ENCODE measurements around a stretch of chr15.

GRCh38 chr15:50423224-50423712 lies 937 bp upstream of the USP8 start:
- RRBS = no CpG with 5 or more reads among the region's 15 CpGs

- RRBS = no CpG with 5 or more reads among the region's 12 CpGs
These were observed 18.8 kb upstream of the AP4E1 start for GRCh38 chr15:50889704-50890117.

DNA sequence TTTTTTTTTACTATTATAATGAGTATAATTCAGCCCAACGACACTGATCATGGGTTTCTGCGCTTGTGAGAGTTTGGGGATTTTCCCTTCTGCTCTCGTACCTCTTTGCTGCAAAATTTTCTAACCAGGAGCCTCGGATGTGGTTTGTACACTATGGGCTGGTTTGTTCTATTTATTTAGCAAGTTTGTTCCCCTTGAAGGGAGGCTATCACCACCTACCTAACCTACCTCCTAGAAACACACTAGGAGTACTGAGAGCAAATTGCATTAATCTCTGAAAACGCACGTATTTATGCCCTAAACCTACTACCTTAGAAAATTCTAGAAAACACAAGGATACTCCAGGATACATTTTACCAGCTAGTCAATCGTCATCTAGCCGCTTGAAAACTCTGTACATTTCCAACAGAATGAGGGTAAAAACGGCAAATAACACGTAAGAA lies 1.2 kb upstream of the AP4E1 start:
- RRBS = no CpG with 5 or more reads among the region's 10 CpGs

DNA sequence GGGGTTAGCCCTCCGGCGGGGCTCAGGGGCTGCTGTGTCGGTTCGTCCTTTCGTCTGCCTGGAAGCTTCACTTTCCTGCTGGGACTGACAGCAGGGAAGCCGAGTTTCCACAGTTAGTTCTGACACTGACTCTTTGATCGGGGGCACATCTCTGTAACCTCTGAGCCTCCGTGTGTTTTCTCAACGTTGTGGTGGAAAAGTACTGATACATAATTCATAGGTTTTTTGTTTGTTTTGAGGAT lies 459 bp downstream of the AP4E1 start:
- RRBS = no CpG with 5 or more reads among the region's 9 CpGs

- RRBS = no CpG with 5 or more reads among the region's 7 CpGs
These were observed 19.4 kb downstream of the TNFAIP8L3 start for GRCh38 chr15:51075130-51075882.

GRCh38 chr15:51104368-51105079 lies 9.8 kb upstream of the TNFAIP8L3 start:
- RRBS = no CpG with 5 or more reads among the region's 9 CpGs

- RRBS = no CpG with 5 or more reads among the region's 2 CpGs
These were observed 6.2 kb downstream of the CYP19A1 start for GRCh38 chr15:51331938-51332776.

DNA sequence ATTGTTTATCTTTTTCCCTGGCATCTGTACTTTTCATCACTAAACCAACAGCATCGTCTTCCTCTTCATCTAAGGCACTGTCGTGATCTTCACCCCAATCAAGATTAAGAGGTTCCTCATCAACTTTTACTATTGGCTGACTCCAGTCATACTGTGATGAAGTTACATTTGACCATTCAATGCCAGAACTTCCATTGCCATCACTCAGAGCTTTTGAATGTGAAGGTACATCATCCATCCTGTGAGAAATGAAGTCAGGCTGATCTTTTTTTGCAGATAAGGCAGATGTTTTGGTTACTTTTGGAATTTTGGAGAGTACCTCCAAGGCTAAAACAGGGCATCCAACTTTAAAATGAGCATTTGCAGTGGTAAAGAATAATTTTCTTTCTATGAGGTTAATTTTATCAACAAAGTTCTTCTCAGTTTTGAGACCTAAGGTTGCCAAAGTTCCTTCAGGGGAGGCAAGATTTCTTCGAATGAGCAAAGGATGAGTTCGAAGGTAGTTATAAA lies 139.7 kb downstream of the GLDN start:
- RRBS = no CpG with 5 or more reads among the region's 4 CpGs

DNA sequence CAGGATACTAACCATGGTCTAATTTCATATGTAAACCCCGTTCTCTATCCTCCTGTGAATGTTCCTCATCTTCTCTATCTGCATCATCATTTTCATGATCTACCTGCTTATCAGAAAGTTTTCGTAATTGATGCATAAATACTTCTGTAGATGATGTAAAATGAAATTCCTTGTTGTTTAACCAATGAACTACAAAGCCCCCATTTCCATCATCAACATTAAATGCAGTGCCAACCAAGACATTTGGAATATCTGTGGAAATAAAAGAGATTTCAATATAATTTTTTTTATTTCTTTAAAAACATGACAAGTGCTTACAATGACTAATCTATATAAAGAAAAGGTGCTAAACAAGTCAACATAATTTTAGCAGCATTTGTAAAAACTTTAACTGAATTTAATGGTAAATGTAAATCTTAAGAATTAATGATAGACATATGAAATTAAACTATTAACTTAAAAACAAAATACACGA lies 84.3 kb downstream of the DMXL2 start:
- RRBS = no CpG with 5 or more reads among the region's 3 CpGs

GRCh38 chr15:51629438-51630048 lies 7.0 kb upstream of the DMXL2 start:
- RRBS = no CpG with 5 or more reads among the region's 2 CpGs

DNA sequence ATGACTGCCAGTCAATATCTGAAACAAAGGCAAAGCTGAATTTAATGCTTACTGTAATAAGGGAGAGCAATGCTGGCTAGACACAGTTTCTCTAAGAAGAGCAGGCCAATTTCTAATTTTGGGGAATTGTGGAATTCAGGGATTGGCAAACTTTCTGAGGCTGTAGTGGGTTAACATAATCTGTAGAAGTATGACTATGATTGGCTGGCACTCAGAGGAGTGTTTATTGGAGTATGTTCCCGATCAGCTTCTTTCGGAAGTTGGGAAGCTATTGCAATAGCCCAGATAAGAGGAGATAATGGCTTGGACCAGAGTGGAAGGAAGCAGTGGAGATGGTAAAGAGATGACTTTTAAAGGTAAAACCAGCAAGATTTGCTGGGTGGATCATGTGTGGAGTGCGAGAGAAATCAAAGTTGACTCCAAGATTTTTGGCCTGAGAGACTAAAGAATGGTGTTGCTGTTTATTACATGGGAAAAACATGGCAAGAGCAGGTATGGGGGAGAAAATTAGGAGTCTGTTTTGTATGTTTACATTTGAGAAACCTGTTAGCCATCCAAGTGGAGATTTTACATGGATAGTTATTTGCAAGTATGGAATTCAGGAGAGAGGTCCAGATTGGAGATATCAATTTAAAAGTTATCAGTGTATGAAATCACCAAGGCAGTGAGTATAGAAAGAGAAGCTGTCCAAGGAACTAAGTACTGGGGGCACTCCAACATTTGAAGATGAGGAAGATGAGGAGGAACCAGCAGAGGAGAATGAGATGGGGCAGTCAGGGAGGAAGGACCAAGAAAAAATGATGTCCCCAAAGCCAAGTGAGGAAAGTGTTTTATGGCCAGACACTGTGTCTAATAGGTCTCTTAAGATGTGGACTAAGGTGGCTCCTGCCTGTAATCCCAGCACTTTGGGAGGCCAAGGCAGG lies 19.6 kb downstream of the TMOD3 start:
- RRBS = no CpG with 5 or more reads among the region's 3 CpGs

DNA sequence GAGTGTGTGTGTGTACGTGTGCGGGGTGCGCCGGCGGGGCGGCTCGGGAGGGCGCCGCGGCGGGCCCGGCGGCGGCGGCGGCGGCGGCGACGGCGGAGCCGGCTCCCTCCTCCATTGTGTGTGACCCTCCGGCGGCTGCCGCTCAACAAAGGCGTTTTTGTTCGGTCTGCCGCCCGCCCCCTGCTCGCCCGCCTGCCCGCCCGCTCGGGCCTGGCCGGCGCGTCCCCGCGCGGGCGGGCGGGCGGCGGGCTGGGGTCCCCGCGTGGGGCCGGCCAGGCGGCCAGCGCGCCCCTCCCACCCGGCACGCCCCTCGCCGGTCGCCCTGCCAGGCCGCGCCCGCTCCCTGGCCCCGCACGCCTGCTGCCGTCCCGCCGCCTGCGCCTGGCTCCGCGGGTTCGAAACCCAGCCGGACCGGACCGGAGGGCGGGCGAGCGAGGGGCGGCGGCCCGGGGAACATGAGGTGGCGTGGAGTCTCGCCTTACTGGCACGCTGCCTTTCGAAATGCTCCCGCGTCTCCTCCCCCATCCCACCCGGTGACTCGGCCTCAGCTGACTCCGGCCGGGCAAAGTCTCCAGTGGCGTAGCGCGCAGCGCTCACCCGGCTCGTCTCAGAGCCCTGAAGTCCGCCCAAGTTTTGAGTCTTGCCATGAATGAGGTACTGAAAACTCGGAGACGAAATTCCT lies 501 bp downstream of the MAPK6 start:
- RRBS = under 1% methylated on average over 57 of the region's 95 CpGs

DNA sequence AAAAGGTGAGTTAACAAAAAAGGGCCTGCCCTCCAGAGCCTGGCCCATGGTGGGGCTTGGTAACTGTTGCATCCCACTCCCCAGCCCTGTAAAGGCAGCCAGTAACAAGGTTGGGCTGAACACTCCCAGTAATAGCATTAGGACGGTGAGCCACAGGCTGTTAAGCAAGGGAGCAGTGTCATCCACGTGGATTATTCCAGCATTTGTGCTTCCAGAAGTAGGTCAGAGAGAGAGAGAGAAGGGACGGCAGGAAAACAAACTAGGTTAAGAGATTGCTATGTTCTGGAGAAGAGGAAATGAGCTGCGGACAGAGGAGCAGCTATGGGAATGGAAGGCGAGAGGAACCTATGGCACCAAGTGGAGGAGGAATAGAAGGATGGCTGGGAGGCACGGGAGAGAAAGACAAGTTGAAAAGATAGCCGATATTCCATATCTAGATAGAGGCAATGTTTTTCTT lies 4.0 kb downstream of the GNB5 start:
- RRBS = no CpG with 5 or more reads among the region's 7 CpGs

- RRBS = 10% methylated on average over 21 of the region's 38 CpGs
These were observed 722 bp downstream of the MYO5C start for GRCh38 chr15:52294733-52295431.

GRCh38 chr15:52415978-52416292 lies 112.7 kb downstream of the MYO5A start:
- RRBS = no CpG with 5 or more reads among the region's 4 CpGs

DNA sequence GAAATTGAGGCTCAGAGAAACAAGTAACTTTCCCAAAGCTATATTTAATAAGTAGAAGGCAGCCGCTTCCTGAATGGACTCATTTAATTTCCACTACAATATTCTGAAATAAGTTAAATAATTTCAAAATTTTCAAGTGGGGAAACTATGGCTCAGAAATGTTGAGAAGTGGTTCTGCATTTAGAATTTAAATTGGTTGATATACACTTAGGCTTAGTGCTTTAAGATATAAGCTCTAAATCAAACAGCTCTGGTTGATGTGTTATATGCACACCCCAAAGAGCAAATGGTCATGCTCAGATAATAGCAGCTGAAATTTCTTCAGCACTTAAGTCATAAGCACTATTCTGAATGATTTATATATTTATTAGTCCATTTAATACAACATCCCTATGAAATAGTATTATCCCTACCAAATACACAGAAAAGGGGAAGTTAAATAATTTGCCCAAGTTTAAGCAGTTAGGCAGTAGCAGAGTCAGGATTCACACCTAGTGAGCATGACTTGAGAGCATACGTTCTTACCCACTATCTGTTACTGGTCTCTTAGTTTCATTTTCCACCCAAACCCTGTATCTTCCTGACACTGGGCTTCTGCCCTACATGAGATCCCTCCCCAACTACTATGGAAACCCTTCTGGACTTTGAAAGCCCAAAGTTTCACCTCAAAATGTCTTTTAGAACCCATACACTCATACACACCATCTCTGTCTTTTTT lies 4.2 kb upstream of the ATOSA start:
- RRBS = no CpG with 5 or more reads among the region's 2 CpGs

DNA sequence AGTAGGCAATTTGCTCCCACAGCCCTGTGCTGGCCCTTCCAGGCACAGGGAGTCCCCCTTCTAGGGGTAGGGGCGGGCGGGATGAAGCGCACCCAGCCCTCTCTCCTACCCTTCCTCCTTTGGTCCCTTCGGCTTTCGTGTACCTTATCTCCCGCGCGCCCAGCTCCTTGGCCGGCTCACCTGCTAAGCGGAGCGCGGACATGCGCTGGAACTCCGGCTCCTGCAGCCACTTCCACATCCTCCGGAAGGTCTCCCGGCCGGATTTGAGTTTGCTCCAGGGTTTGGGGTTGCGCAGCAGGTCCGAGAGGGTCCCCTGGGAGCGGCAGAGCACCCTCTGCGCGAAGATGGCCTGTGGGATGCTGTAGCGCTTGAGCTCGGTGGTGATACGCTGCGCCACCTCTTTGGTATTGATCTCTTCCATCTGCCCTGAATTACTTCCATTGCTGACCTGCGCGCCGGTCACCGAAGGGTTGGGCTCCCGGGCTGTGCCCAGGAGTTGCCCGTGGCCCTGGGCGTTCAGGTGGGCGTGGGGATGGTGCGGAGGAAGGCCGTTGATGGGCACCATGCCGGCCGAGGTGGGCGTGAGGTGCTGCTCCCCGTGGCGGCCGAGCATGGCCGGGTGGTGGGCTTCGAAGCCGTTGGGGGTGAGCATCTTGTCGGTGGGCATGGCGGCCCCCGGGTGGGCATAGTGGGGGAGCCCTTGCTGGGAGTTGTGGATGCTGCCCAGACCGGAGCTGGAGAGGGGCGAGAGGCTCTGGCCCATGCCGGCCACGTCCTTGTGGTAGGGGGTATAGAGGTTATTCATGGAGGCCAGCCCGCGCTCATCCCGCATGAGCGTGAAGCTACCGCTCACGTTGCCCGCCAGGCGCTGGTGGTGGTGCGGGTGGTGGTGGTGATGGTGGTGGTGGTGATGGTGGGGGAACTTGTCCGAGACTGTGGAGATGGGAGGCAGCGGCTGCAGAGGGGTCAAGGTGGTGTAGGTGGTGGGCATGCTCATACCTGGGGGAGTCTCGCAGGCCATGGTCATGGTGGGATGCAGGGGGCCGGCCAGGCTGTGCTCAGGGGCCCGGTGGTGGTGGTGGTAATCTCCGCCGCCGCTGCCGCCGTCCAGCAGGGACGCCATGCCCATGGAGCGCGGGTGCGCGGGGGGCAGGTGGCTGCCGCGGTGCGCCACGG lies 1.1 kb downstream of the ONECUT1 start:
- RRBS = 35% methylated on average over 25 of the region's 80 CpGs

- RRBS = no CpG with 5 or more reads among the region's 6 CpGs
These were observed 184.2 kb upstream of the ONECUT1 start for GRCh38 chr15:52974408-52974658.

- RRBS = no CpG with 5 or more reads among the region's 2 CpGs
These were observed 304.2 kb downstream of the WDR72 start for GRCh38 chr15:53455366-53455628.

DNA sequence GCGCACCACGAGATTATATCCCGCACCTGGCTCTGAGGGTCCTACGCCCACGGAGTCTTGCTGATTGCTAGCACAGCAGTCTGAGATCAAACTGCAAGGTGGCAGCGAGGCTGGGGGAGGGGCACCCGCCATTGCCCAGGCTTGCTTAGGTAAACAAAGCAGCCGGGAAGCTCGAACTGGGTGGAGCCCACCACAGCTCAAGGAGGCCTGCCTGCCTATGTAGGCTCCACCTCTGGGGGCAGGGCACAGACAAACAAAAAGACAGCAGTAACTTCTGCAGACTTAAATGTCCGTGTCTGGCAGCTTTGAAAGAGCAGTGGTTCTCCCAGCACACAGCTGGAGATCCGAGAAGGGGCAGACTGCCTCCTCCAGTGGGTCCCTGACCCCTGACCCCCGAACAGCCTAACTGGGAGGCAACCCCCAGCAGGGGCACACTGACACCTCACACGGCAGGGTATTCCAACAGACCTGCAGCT lies 132.4 kb downstream of the RSL24D1 start:
- RRBS = no CpG with 5 or more reads among the region's 13 CpGs

All from BE2C (cell line).